Omental fat pad (tissue), 4 donors: ENCODE measurements around the genes RNF157, SPHK1 and SRSF2.

DNA sequence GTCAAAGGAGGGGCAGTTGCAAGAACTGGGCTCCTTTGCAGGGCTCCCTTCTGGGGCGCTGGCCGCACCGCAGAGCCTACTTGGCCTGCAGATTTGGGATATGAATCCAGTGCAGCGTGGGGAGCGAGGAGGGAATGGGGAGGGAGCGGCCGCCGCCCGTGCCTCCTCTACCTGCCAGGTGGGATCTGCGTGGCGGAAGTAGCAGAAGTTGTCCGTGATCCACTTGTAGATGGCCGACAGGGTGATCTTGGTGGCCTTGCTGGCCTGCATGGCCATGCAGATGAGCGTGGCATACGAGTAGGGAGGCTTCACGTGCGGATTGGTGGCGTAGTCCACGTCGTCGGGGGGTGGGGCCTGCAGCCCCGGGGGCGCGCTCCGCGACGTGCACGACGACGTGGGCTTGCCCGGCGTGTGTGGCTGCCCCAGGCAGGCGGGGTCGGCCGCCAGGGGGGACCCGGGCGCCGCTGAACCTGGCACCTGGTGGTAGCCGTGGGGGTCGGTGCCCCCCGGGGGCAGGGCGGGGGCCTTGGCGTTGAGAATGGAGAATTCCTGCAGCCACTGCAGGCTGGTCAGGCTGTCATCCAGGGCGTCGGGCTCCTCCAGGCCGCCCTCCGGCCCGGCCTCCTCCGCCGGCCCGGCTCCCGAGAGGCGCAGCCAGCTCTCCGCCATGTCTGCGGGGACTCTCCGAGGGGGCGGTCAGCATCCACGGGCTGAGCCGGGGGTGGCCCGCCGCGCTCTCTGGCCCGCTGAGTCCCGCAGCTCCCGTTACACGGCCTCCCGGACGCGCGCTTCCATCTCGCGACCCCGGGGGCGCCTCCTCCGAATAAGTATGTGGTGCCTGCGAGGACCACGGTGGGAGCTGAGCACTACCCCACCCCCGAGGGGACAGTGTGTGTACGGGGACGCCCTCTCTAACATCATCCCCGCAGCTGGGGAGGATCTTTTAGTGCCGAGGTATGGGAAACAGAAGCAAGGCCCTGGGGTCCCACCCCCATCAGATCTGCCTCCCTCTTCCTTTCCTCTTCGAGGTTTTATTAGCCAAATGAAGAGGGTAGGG lies 990 bp downstream of the FOXJ1 start:
- PRO-cap = no peak
- RAMPAGE, long total RNA, 4 experiments = no peak in any of the 4 experiments

DNA sequence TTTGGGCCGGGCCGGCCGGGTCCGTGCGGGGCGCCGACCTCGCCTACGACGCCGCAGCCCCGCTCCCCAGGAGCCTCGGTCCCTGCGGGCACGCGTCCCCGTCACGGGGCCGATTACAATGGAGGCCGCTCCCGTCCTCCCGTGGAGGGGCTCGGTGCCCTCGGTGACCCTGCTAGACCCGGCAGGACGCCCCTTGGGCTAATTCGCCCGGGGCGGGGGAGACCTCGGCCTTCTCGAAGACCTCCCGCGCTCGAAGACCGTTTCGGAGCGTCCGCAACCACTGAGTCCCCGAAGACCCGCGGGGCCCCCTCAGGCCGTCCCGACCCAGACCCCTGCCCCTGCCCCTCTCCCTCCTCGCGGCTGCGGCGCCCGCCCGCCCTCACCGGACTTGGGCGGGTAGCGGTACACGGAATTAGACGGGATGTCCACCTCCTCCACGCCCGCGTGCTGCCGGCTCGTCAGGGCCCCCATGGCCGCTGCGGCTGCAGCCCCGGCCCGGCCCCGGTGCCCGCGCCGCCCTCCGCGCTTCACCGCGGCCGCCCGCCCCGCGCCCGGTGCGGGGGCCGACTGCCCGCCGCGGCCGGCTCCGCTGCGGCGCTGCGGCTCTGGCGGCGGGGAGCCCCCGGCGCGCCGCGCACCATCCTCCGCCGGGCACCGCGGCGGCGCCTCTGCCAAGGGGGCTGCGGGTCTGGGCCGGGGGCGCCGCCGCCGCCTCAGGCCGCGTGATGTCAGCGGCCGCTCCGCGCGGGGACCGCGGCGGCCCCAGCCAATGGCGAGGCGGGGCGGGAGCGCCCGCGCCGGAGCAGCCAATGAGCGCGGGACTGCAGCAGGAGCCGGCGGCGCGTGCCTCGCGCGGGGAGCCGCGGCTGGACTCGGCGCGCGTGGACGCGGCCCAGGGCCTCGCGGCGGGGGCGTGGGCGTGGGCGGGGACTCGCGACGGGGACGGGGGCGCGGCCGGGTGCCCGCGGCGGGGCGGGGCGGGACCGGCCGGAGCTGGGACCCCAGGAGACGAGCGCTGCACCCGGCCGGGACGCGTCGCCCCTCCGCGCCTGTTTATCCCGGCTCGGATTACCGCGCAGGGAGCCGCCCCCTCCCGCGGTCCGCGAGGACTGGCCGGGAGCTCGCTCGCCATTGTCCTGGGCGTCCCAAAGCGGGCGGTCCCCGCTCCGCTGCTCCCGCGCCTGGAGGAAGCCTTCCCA lies at the start of gene RNF157:
TSS of gene RNF157 (minus strand) at position 724 of the 1,199 bp plus-strand sequence.
- PRO-cap = no peak
- RAMPAGE, long total RNA, 4 experiments = no peak in any of the 4 experiments

- PRO-cap = no peak
- RAMPAGE, long total RNA, 4 experiments = no peak in any of the 4 experiments
Measured at GRCh38 chr17:76260597-76260924, 4.6 kb upstream of the UBALD2 start.

DNA sequence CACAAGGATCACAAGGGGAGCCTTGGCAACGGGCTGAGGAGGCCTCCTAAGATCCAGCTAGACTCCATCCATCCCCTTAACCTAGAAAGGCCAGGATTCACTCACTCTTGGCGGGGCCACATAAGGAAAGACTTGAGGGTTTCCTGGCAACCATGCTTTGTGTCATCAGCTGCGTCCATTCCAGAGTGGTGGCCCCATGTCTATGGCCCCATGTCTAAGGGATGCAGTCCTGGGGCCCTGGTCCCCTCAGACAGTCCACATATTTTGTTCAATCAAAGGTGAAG lies 232 bp upstream of the QRICH2 start:
- PRO-cap = no peak
- RAMPAGE, long total RNA, 4 experiments = no peak in any of the 4 experiments

- PRO-cap = no peak
- RAMPAGE, long total RNA, 4 experiments = no peak in any of the 4 experiments
Measured at GRCh38 chr17:76372110-76372571, 12.3 kb upstream of the SPHK1 start.

DNA sequence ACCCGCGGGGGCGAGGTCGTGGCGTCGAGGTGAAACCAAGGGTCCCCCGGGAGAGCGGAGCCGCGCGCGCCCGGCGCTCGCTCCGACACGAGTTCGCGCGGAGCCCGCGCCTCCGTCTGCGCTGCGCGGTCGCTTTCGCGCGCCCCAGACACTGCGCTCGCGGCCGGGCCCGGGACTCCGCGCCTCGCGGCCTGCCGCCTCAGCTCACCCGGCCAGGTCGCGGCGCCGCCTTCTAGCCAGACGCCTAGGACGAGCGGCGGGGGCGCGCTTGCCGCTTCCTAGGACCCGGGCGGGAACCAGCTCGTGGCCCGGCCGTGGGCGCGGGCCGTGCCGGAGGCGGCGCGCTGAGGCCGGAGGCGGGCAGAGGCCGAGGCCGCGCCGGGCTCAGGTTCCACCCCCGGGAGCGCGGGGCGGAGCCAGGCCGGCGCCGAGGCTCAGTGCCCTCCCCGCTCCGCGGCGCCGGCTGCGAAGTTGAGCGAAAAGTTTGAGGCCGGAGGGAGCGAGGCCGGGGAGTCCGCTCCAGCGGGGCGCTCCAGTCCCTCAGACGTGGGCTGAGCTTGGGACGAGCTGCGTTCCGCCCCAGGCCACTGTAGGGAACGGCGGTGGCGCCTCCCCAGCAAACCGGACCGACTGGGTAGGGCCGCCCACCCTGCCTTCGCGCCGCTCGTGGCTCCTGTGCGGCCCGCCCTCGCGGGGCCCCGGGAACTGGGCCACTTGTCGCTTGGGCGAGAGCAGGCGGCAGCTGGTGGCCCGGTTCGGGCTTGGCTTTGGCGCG lies at the start of gene SPHK1:
TSS of gene SPHK1 (plus strand) at position 437 of the 775 bp plus-strand sequence.
- PRO-cap = bidirectional peak, plus-strand start at position 474 of the sequence, minus-strand start at position 298 of the sequence
- RAMPAGE, long total RNA, 4 experiments = start-site peak on the plus strand in 1 of 4 experiments, centred at position 468 of the sequence, 81 reads per replicate

DNA sequence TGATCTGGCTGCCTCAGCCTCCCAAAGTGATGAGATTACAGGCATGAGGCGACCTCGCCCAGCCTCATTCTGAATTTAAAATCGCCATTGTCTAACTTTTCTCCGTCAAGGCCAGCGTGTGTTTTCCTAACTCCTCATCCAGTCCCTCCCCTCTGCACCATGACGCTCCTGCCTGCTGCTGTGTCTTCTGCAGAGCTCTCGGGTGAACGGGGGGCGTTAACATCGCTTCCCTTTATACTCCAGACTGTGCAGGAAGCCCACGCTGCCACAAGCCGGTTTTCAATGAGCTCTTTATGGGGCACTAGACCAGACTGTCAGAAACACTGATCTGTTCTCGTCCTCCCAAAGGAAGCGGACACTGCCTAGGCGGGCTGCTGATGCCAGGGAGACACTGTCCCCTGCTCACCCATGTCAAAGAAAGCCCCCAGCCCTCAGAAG lies 13.2 kb downstream of the AANAT start:
- PRO-cap = no peak
- RAMPAGE, long total RNA, 4 experiments = no peak in any of the 4 experiments

- PRO-cap = no peak
- RAMPAGE, long total RNA, 4 experiments = no peak in any of the 4 experiments
Measured at GRCh38 chr17:76497758-76498776, 3.2 kb downstream of the RHBDF2 start.

DNA sequence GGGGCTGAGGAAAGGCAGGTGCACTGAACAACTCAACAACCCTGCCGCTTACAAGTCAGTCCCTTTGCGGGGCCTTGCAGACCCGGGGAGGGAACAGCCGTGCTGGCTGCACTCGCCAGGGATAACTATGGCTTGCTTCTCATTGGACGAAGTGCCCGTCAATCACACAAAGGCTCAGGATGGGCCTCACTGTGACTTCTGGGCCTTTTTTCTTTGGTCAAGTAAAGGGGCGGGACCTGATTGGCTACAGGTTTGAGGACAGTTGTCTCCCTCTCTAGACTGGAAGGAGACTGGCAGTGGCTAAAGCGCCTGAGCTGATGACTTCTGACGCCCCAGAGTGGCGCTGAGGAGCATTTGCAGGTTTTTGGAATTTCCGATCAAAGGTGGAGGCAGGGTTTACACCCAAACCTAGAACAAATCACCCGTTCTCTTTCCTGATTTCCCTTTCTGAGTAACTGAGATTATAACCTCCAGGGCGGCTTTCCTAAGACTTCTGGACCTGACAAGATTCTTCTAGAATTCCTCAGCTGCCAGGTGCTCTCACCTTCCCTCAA lies 27.5 kb upstream of the ST6GALNAC2 start:
- PRO-cap = no peak
- RAMPAGE, long total RNA, 4 experiments = no peak in any of the 4 experiments

DNA sequence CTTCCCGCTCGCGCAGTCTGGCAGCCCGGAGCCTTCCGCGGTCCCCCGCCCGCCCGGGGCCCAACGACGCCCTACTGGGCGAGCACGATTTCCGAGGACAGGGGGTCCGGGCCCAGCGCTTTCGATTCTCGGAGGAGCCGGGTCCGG lies 228 bp downstream of the METTL23 start:
- PRO-cap = no peak
- RAMPAGE, long total RNA, 4 experiments = no peak in any of the 4 experiments

DNA sequence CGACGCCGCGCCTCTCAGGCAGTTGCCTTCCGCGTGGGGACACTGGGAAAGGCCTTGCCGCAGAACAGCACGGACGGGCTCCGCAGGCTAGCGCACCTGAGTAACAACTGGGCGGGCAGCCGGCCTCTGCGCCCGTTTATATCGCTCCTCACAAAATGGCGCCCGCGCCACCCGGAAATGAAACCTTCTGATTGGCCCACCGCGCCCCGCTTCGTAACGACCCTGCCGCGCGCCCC lies at the start of gene SRSF2:
TSS of gene SRSF2 (minus strand) at position 109 of the 236 bp plus-strand sequence.
- PRO-cap = unidirectional peak, minus-strand start at position 109 of the sequence
- RAMPAGE, long total RNA, 4 experiments = start-site peak on the minus strand in 2 of 4 experiments, centred at positions 111 to 131 of the sequence, 60 to 162 reads per replicate

DNA sequence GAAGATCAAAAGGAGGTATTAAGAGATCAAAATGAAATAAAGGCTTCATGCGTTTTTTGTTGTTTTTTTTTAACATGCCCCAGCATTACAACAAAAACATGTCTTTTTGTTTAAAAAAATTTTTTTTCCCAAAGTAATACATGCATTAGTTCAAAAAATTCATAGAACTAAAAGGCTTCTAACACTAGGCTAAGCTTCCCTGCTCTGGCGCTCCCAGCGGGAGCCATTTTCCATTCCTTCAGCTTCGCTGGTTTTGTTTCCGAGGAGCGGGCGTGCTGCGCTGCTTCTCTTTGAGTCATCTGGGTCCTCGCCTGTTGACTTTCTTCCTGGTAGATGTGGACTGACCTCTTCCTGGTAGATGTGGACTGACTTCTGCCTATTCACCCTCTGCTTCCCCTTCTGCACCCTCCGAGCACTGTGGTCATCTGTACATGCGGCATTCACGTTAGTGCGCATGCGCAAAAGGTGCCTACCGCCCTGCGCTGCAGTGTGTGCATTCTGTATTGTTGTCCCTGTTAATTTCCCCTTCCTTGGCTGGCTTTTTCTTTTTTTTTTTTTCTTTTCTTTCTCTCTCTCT lies 40.8 kb upstream of the SEC14L1 start:
- PRO-cap = no peak
- RAMPAGE, long total RNA, 4 experiments = no peak in any of the 4 experiments

GRCh38 chr17:77116196-77116768 lies 24.5 kb upstream of the SEC14L1 start:
- PRO-cap = no peak
- RAMPAGE, long total RNA, 4 experiments = no peak in any of the 4 experiments

GRCh38 chr17:77130802-77131353 lies 9.9 kb upstream of the SEC14L1 start:
- PRO-cap = no peak
- RAMPAGE, long total RNA, 4 experiments = no peak in any of the 4 experiments

DNA sequence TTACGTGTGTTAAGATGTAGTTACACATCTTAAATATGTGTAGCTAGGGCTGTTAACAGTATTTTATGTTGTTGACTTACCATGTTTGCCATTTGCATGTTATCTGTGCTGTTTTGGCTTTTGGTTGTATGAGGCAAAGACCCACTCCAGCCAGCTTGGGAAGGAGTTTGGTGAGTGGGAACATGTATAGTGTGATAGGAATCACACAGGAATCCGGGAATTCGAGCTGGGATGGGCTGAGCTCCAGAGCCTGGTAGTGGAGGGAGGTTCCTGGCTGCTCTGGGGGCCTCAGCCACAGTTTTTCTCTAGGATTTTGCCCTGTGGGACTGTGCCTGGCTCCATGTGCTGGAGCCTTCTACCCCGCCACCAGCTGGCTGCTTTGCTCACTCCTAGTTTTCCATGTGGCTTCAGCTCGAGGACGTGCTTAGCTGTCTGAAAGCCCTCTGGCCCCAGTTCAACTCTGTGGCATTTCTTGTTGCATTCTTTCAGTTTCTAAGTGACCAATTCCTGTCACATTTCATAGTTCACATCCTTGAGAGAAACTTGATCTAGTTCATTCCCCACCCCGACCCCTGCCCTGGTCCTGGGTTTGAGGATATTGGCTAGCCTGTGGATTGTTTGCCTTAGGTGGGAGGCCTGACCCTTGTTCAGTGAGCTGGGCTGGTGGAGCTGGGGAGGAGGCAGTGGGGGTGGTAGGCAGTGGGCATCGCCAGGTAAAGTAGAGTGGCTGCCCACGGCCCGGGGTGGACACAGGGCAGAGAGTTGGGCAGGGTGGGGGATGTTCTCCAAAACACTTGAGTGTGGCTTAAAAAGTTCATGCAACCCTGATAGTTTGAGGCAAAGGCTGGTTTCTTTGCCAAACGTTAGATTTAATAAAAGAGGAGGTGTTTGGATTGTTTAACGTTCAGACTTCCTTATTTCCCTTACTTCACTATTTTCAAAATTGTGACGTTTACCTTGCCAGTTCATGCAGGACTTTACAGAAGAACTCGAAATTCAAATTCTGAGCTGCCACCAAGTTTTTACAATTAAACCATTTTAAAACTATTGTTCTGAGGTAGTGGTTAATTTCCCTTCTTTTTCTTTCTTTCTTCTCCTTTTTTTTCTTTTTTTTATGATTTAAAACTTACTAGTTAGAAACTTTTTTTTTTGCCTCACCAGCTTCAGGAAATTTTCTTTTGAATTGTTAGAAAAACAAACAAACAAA lies 5.1 kb downstream of the SEC14L1 start:
- PRO-cap = no peak
- RAMPAGE, long total RNA, 4 experiments = start-site peak on the minus strand in 2 of 4 experiments, centred at position 412 of the sequence, 6 to 19 reads per replicate

DNA sequence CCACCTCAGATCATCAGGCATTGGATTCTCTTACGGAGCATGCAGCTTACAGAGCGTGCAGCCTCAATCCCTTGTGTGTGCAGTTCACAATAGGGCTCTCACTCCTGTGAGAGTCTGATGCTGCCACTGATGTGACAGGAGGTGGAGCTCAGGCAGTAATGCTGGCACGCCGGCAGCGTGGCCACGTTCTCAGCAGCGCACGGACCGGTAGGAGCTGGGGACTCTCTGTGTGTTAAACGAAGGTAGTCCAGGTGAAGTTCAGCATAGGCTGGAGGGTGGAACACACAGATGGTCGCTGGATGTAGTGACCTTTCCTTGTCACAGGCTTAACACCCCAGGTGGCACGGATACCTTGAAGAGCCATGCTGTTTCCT lies 37.8 kb downstream of the SEC14L1 start:
- PRO-cap = no peak
- RAMPAGE, long total RNA, 4 experiments = no peak in any of the 4 experiments

DNA sequence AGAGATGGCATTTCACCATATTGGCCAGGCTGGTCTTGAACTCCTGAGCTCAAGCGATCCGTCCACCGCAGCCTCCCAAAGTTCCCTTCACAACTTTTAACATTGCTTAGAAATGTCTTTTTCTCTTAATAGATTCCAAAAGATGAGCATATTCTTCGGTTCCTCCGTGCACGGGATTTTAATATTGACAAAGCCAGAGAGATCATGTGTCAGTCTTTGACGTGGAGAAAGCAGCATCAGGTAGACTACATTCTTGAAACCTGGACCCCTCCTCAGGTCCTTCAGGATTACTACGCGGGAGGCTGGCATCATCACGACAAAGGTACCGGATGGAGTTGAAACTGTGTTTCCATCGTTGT lies 59.6 kb downstream of the SEC14L1 start:
- PRO-cap = no peak
- RAMPAGE, long total RNA, 4 experiments = no peak in any of the 4 experiments

- PRO-cap = no peak
- RAMPAGE, long total RNA, 4 experiments = no peak in any of the 4 experiments
Measured at GRCh38 chr17:77207548-77208298, 67.0 kb downstream of the SEC14L1 start.

DNA sequence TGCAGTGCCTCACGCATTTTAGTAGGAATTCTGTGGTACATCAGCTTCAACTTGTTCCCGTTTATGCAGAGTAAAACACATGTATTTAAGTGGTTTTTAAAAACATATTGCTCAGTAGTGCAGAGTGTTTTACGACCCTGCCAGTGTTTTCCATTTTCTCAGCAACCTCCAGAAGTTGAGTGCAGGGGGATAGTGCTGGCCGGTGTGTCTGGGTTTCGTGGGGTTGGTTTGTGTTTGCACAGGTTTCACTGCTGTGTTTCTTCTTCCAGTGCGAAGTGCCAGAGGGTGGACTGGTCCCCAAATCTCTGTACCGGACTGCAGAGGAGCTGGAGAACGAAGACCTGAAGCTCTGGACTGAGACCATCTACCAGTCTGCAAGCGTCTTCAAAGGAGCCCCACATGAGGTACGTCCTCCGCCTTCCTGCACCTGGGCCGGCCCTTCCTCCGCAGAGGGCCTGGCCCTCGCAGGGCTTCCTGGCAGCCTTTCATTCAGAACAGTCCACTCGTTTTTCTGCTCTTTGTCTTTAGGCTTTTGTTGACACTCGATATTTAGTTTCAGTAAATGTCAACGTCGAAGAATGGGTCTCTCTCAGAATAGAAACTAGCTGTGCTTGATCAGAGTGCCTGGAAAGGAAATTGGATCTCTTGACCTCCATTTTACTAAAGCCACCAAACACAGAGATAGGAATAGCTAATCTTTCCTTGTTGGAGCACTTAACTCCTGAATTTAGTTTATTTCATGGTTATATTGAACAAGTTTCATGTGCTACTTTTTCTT lies 68.5 kb downstream of the SEC14L1 start:
- PRO-cap = no peak
- RAMPAGE, long total RNA, 4 experiments = no peak in any of the 4 experiments

GRCh38 chr17:77235288-77235887 lies 45.9 kb upstream of the SEPTIN9 start:
- PRO-cap = no peak
- RAMPAGE, long total RNA, 4 experiments = no peak in any of the 4 experiments